Psoas muscle (tissue), 2 donors: ENCODE measurements around the genes HTR3E, VWA5B2 and ECE2.

- PRO-cap, 2 experiments, result no peak in any of the 2 experiments
These were observed 46.6 kb downstream of the KLHL6 start for GRCh38 chr3:183508911-183509305.

- PRO-cap, 2 experiments, result peak in 1 of 2 experiments; most common plus-strand start chr3:183627429 (in 1)
These were observed 8.3 kb upstream of the KLHL24 start for GRCh38 chr3:183627105-183627582.

- PRO-cap, 2 experiments, result no peak in any of the 2 experiments
These were observed 5.6 kb upstream of the KLHL24 start for GRCh38 chr3:183629944-183630192.

- PRO-cap, 2 experiments, result no peak in any of the 2 experiments
These were observed 1.8 kb downstream of the KLHL24 start for GRCh38 chr3:183637245-183637629.

DNA sequence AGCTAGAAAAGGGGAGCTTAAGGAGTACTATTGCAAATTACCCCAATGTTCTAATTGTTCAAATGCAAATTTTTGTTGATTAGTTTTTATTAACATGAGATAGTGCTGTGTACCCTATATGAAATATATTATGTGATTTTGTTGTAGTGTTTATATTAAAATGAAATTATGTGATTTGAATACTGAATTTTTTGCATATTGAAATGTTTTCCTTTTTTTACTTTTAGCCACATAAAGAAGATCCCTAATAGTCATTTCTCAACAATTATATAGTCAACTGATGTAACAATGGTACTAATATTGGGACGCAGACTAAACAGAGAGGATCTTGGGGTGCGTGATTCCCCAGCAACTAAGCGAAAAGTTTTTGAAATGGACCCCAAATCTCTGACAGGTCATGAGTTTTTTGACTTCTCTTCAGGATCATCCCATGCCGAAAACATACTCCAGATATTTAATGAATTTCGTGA is 14.7 kb downstream of the KLHL24 start:
- PRO-cap, 2 experiments, result no peak in any of the 2 experiments

GRCh38 chr3:183988066-183988701 is 29.5 kb downstream of the ABCC5 start:
- PRO-cap, 2 experiments, result no peak in any of the 2 experiments

GRCh38 chr3:184011052-184011480 is 6.6 kb downstream of the ABCC5 start:
- PRO-cap, 2 experiments, result no peak in any of the 2 experiments

DNA sequence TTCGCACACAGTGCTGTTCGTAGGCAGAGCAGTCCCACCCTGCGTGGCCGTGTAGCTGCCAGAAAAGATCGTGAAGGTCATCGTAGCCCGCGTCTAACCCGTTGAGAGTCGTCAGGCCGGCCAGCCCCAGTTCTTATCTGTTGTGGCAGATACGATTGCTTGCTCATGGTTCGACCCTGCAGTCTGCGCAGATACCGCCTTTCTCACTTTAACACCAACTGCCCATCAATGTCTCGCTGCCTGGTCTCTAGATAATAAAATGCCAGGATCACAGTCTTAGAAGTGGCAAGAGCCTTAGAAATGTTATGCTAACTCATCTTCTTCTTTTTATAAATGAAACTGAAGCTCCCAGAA is 490 bp upstream of the ABCC5 start:
- PRO-cap, 2 experiments, result no peak in any of the 2 experiments

GRCh38 chr3:184096721-184097182 is at the start of gene HTR3E:
Gene HTR3E (plus strand): TSS chr3:184097064.
- PRO-cap, 2 experiments, result no peak in any of the 2 experiments

- PRO-cap, 2 experiments, result no peak in any of the 2 experiments
These were observed 1.4 kb downstream of the DVL3 start for GRCh38 chr3:184156558-184156901.

- PRO-cap, 2 experiments, result no peak in any of the 2 experiments
These were observed at the start of gene VWA5B2 for GRCh38 chr3:184229191-184229716. Gene VWA5B2 (plus strand): TSS chr3:184229585.

DNA sequence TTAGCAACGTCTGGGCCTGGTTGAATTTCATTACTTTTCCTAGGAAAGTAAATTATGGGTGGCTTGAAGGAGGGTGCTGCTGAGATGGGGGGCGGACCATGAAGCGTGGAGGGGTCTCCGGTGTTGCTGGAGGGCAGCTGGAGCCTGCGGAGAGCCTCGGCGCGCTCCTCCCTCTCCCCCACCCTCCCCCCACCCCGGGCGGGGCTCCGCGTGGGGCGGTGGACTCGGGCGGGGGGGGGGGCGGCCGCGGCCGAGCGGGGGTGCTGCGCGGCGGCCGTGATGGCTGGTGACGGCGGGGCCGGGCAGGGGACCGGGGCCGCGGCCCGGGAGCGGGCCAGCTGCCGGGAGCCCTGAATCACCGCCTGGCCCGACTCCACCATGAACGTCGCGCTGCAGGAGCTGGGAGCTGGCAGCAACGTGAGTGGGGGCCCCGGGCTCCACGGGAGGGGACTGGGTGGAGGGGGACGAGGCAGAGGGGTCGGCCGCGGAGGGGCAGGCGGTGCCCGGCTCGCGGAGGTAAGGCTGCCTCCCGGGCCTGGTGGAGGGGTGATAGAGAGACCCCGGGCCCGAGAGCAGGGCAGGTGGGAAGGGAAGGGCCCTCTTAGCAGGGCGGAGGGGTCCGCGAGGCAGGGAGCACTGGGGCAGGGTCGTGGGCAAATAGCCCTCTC is at the start of gene ECE2:
Gene ECE2 (plus strand): TSS at position 247 of the 668 bp plus-strand sequence.
- PRO-cap, 2 experiments, result no peak in any of the 2 experiments

DNA sequence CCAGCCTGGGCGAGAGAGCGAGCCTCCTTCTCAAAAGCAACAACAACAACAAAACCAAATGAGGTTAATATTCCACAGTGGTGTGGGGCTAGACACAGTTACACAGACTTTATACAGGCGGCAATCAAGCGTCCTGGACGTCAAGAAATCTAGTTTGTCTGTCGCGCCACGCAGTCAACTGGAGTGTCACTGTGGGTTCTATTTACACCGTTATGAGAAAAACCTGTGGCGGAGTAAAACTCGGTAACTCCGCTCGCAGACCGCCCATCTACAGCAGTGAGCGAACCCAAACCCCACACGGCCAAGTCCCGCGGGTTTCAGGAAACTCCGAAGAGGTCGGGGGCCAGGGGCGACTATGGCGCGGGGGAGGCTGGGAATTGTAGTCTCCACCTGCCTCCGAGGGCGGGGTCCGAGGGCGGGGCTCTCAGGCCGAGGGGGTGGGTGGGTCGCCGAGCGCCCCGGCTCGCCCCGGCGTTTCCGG is 329 bp upstream of the PSMD2 start:
- PRO-cap, 2 experiments, result peak in 2 of 2 experiments; most common minus-strand start position 278 of the sequence (in 2)

GRCh38 chr3:184362762-184363585 is 1.5 kb downstream of the POLR2H start:
- PRO-cap, 2 experiments, result peak in 2 of 2 experiments; most common plus-strand start chr3:184362893 (in 1); most common minus-strand start chr3:184363268 (in 2)

DNA sequence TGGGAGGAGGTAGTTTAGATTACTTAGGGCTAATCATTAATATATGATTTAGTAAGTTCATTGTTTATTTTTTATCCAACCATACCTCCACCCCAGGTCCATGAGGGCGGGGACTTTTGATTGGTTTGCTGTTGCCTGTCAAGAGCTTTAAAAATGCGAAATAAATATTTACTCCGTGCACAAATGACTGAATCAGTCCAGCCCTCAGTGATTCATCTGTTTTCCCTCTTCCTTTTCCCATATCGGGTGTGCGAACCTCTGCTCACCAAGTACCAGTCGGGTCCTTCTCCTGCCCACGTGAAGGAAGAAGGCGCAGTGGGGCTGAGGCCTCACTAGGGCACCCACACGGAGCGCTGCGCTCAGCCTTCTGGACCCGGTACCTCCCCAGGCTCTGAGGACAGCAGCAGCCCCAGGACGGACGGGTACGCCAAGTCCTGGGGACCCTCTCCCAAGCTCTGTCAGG is 70.6 kb upstream of the EPHB3 start:
- PRO-cap, 2 experiments, result no peak in any of the 2 experiments

DNA sequence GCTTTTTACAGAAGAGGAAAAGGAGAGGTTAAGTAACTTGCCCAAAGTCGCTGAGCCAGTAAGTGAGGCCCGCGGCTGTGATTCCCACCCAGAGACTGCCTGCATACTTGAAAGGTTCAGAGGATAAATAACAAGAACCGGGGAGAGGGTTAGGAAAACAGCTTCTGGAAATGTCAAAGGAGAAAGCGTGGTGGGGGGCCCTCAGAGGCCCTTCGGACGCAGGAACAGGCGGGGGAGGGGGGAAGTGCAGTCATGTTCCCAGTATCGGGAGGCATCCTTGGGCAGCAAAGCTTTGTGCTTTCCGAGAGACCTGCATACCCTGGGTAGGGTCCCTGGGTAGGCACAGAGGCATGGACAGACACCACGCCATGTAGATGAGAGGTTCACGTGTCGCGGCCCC is 21.4 kb downstream of the EPHB3 start:
- PRO-cap, 2 experiments, result no peak in any of the 2 experiments

DNA sequence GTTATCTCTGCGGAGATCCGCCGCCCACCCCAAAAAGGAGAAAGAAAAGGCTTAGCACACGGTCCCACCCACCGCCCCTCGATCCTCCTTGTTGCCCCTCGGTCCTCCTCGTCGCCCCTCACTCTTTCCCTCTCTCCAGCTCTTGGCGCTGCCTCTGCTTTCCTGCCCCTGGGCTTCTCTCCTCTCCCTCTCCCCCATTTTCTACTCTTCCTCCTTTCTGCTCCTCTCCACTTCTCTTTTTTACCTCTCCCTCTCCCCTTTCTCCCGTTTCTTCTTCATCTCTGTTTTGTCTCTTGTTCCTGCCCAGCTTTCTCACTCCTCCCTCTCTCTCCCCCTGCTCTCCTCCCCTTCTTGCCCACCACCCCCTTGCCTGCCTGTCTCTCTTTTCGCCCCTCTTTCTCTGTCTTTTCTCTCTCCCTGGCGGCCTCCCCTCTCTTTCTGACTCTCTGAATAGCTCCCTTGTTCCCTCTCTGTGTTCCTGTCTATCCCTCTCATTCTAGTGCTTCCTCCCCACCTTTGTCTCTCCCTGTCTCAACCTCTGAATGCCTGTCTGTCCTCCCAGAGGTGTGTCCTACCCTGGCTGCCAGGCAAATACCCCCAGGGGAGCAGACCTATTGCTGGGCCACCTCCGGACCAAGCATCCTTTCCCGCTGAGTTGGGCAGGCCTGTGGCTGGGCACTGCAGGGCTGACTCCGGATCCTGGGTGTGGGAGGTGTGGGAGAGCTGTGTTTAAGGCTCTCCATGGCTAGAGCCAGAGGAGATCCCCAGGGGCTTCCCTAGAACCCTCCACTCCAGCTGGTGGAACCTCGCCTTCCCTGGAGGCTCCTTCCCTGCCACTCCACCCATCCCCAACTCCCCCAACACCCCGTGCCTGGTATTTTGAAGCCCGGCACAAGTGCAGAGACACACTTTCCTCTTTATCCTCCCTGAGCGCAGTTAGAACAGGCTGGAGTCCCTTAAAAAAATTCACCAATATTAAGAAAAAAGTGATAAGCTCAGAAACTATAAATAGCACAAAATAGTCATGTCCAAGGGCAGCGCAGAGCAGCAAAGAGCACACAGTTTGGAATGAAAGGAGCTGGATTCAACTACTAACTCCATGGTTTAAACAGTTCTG is 41.1 kb downstream of the EPHB3 start:
- PRO-cap, 2 experiments, result no peak in any of the 2 experiments

GRCh38 chr3:185316935-185317591 is 45.9 kb upstream of the MAP3K13 start:
- PRO-cap, 2 experiments, result no peak in any of the 2 experiments

DNA sequence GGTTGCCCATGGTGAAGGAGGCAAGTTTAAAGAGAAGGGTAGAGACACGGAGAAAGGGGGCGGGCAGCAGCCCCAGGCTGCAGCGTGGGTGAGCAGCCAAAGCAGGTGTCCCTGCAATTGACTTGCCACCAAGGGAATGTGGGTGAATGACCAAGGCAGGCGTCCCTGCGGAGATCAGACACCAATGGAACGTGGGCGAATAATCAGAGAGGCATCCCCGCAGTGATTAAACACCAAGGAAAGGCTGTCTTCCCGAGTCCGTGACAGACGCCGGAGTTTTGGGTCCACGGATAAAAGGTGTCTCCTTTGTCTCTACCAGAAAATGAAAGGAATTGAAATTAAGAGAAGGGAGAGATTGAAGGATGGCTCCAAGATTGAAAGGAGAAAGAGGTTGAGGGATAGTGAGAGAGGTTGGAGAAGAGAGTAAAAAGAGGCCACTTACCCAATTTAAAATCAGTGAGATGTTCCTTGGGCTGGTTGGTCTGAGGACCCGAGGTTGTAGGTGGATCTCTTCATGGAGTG is 16.1 kb downstream of the MAP3K13 start:
- PRO-cap, 2 experiments, result no peak in any of the 2 experiments

DNA sequence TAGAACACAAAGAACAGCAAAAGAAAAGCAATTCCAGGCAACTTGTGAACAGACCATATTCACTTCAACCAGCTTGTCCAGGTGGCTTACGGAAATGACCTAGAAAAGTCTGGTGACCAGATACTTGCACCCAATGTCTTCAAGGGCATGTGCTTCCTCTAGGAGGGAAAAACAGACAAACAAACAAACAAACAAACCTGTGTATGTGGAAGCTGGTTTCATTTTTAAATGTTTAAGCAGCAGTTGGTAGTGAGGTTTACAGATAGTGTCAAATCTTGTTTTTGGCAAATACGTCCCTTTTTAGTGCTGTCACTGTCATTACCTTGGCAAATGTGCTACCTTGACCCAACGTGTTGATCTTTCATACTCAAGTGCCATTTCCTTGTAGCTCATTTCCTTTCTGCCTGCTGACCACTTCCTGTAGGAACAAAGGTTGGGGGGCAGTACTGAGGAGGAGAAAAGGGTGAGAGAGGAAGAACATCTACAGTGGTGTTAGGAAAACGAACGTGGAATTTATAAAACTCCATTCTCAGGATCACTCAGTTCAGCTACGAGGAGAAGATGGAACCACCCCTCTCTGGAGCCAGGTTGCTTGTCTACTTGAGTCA is 15.7 kb downstream of the TMEM41A start:
- PRO-cap, 2 experiments, result no peak in any of the 2 experiments